ENCODE measurements around the genes MYRFL, RAB21 and KRR1.

DNA sequence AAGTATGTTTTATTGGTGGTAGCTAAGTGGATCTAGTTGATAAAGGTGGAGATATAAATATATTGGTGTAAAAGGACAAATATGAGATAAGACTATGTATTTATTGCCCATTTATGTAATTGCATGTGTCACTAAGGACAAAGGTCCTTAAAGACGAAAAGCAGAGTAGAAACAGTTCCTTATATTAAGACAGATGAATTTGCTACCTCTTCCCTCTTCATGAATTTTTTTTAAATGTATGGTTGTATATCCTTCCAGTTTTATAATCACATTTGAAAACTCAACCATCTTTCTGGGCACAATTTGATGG, at the start of gene MYRFL:
MYRFL (plus strand) TSS at position 163 of the 310 bp plus-strand sequence.
- RRBS: no CpG with 5 or more reads among the region's 1 CpG

- RRBS: 92% methylated on average over 3 of the region's 9 CpGs
Measured at GRCh38 chr12:69935435-69936033, 110.5 kb downstream of the MYRFL start.

- RRBS: no CpG with 5 or more reads among the region's 2 CpGs
Measured at GRCh38 chr12:70357852-70358509, 8.1 kb upstream of the KCNMB4 start.

GRCh38 chr12:70635609-70636259, 1.5 kb downstream of the PTPRB start:
- RRBS: no CpG with 5 or more reads among the region's 8 CpGs

DNA sequence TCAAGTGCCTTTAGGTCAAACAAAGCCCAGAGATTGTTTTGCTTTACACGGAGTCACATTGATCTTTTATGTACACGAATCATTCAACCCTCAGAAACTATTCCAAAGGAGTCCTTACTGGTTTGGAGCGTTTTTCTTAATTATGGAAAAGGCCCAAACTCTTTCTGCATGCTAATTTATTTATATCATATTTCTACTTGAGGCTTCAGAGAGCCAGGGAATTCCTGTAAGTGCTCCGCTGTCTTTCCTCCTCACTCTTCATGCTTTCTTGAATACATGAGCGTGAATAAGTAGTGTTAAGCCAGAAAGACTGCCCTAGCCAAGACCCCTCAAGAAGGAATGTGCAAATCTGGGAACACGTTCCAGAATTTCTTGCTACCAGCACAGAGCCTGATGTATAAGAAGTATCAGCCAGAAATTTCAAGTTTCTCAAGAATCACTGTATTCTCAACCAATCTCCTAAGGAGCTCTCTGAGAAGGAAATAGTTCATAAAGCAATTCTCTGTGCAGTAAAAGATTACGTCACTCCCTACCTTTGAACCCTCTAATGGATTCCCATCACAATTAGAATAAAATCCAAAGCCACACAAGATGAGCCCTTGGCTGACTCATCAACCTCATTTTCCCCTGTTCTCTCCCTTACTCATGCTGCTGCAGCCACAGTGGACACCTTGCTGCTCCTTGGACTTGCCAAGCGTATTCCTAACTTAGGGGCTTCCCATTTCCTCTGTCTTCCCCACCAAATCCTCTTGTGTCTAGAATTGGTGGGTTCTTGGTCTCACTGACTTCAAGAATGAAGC, 6.8 kb upstream of the TSPAN8 start:
- RRBS: no CpG with 5 or more reads among the region's 8 CpGs

- RRBS: no CpG with 5 or more reads among the region's 4 CpGs
Measured at GRCh38 chr12:71214437-71214975, 56.7 kb upstream of the TSPAN8 start.

GRCh38 chr12:71376617-71377393, 62.8 kb upstream of the LGR5 start:
- RRBS: no CpG with 5 or more reads among the region's 48 CpGs

- RRBS: no CpG with 5 or more reads among the region's 3 CpGs
Measured at GRCh38 chr12:71626743-71627175, 36.9 kb downstream of the ZFC3H1 start.

DNA sequence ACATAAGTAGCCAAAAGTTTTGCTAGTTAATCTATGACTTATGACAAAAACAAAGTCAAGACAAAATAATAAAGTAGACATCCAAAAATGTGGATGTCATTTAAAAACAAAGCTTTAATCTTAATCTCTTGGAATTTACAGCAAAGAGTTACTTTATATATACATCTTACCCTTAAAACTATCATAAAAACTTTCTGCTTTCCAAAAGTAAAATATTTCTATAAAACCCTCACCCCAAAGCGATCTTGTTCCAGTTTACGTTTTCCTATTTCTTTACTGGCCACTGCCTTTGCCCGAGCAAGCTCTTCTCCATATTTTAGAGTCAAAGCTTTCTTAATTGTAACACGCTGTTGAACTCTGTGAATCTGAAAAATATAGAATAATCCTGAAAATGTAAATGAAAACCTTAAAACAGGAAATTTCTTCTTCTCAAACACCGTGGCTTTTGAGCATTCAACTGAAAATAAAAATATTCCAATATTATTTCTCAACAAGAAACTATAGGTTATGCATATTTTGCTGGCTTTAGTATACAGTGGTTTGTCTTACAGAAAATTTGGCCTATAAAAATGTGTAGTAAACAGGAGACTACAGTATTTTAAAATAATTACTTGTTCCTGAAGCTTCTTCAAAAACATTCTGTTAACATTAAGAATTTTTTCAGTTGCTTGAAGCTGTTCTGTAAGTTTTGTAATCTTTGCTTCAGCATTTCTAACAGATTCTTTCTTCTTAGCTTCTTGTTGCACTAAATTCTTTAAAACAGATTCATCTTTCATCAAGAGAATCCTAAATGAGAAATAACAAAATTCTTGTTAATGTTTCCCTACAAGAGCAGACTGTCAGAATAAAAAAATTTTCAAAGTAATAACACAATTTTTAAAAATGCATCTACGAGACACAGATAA, 30.7 kb downstream of the ZFC3H1 start:
- RRBS: no CpG with 5 or more reads among the region's 6 CpGs

DNA sequence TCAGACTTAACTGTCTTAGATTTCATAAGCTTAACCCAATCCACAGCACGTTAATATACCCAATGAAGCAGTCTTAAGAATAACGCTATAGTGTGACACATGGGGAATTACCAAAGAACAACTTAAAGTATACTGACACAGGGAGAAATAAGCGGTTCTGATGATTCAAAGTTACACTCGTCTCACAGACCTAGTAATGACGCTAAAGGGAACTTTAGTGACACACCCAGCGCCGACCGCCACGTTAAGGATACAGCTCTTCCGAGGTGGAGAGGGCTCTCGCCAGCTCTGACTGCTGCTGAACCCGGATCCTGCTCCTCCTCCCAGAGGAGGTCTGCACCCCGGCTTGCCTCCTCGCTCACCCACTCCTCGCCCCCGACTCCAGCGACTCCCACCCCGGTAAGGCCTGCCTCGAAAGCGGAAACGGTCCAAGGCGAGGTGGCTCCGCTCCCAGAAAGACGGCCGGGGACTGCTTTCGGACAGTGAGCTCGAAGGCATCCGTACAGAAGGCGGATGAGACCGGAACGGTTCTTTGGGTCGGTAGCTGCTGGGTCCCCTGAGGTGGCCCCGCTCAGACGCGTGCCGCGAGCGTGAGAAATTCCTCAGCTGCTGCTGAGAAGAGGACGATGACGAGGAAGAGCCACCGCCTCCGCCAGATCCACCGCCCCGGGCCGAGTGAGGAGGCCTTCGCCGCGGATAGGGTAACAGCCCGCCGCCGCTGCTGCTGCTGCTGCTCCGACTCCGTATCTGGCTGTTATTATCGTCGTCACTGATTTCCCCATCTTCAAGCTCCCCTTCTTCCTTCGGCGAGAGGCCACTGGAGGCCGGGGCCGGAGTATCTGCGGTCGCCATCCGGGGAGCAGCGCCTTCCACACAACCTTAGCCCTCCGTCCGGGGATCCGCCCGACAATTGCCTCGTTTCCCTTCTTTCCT, 623 bp downstream of the ZFC3H1 start:
- RRBS: 2% methylated on average over 18 of the region's 68 CpGs

GRCh38 chr12:71754399-71755018, at the start of gene RAB21:
Gene RAB21, plus strand, starts transcription at chr12:71754863.
- RRBS: under 1% methylated on average over 21 of the region's 36 CpGs

GRCh38 chr12:71760746-71761214, 6.1 kb downstream of the RAB21 start:
- RRBS: no CpG with 5 or more reads among the region's 1 CpG

GRCh38 chr12:72272948-72273281, 745 bp downstream of the TRHDE start:
- RRBS: 6% methylated on average over 18 of the region's 37 CpGs

DNA sequence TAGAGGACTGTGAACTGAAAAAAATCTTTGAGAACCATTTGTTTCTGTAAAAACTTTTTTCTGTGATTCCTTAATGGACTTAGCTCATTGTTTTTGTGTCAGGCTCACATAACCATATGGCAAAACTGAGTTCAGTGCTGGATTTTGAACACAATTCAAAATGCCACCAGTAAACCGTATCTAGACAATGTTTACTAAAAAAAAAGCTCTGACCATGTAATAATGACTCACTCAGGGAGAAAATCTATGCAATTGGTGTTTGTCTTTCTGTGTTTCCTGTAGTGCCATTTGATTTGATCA, 5.3 kb downstream of the TRHDE start:
- RRBS: no CpG with 5 or more reads among the region's 1 CpG

DNA sequence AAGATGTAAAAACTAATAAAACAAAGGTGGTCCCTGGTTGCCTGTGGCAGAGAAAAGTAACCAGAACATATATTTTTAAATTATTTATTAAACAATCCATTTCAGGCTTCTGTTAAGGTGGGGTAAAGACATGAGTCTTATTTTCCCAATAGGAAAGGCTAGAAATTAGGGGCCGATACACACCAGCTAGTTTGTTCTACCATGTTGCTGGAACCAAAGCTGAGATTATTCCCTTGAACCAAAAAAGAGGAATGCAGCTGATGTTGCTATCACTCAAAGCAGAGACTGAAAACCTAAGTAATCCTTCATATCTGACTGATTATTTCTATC, 812.6 kb upstream of the ATXN7L3B start:
- RRBS: no CpG with 5 or more reads among the region's 1 CpG

DNA sequence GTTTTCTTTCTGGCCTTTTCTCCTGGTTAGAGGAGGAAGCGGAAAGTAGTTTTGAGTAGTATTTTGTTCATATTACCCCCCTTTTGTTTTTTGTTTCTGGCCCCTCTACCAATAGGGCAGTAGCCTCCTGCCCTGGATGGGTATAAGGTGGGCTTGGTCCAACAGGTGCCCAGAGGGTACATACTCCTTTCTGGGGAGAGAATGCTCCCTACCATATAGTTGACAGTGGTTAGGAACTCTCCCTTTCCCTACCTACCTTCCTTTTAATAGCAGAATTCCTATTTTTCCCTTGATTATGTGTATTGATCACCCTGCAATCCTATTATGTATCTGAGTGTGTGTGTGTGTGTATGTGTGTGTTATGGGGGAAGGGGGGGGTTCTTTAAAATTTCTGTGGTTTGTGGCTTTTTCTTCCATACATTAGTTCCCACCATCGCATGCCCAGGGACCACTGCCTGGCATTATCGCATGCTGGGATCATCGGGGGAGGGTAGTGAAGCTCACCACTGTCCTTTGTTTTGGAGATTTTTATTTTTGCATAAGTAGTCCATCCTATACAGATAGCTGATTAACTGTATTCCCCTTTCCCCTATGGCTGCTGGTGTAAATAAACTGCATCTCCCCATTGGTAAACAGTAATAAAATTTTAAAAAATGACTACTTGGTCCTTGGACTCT, 3.3 kb downstream of the ATXN7L3B start:
- RRBS: no CpG with 5 or more reads among the region's 4 CpGs

DNA sequence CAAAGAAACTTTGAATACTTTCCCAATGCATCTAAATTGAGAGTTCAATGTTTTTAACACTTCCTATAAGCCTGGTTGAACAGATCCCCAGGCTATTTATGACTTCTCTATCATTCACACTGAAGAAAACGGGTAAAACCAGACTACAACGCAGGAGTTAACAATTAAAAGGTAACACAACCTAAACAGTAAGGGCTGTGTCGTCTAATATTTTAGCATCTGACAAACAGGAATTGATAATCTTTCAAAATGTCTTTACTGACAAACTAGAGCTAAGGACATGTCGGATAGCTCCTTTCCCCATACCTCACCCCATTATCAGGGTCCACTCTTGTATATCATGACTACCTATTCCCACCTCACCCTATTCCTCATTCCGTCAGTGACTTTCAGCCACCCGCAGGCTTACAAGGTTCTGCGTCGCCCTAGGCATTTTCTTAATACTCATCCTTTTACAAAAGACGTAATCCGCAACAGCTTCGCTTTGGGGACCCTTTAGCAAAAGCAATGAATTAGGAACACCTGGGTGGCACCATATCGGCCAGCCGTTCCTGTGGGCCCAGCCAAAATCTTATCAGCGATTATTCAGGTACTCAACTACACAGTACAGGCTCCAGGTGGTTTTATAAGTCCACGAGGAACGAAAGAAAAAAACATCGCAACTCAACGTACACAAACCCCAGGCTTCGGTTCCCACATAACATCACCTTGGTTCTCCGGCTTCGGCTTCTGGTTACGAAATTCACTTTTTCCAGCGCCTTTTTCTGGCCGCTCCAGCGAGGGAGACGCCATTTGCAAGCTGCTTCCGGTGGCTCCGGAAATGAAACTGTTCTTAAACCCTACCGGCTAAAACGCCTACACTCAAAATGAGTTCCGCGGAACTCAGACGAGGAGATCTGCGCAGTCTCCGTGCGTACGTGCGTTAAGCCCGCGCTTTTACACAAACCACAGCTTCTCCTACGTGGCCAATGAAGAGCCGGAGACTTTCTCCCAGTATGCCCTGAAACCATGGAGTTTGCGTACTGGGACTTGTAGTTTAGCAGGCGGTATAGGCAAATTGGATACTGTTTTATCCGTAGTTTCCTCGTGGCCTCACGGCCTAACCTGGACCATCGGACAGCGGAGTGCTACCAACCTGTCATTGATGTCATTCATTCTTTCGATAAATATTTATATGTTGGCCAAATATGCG, at the start of gene KRR1:
KRR1 (minus strand) TSS at position 804 of the 1,192 bp plus-strand sequence.
- RRBS: 2% methylated on average over 12 of the region's 51 CpGs

DNA sequence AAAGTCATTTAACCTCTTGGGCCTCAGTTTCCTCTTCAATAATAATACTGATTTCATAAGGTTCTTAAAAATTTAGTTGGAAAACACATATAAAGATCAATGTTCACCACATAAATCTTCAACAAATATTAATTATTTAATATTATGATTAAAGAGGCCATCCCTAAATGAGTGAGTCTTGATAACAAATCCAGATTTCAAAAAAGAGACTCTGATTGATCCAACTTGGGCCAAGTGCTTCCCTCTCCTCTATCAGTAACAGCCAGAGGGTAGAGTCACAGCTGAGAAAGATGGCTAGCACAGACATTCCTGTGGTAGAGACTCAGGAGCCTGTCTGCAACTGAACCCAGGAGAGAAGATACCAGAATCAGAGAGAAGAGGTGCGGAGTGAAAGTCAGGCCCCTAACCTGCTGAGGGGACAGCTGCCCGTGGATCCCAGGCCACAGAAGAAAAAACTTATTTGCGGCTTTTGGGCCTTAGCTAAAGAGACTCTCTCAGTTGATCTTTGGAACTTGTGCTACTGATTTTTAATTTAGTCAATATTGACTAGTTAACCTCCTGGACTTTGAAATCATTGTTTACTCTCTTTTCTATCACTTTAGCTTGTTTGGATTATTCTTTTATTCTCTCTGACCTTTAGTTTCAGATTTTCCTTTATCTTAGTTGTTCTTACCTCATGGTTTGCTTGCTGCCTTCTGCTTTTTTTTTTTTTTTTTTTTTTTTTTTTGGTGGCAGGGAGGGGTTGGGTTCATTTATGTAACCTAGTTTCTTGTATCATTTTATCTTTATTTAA, 154.7 kb upstream of the KRR1 start:
- RRBS: no CpG with 5 or more reads among the region's 3 CpGs

GRCh38 chr12:75706717-75707239, 195.4 kb upstream of the KRR1 start:
- RRBS: no CpG with 5 or more reads among the region's 4 CpGs

Measured in HTR-8/SVneo (cell line).